Measurements from ENCODE around the gene DNM3.

DNA sequence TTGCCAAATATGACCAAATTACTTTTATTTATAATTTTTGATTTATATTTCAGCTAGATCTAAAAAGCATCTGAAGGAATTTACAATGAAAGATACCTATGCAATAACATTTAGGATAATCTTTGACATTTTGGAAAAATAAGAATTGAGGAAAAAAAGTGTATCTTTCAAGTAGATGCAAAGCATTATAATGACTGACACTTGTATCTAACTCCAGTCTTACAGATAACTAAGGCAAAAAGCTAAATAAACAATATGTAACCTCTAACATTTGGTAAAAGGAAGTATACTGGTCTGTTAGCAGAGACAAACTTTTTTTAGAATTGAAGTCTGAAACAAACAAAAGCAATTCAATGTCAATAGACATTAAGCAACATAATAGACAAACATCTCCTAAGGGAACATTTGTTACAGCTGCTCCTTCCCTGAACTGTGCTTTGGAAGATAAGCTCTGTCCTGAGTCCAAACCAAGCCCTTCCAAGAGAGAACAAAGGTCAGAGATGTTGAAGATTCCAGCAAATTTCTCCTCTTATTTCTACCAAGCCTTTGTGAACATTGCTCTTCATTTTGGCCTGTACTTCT lies 25.1 kb downstream of the FMO2 start:
- PRO-cap: no peak
- RAMPAGE, long total RNA, 5 experiments: no peak in any of the 5 experiments

DNA sequence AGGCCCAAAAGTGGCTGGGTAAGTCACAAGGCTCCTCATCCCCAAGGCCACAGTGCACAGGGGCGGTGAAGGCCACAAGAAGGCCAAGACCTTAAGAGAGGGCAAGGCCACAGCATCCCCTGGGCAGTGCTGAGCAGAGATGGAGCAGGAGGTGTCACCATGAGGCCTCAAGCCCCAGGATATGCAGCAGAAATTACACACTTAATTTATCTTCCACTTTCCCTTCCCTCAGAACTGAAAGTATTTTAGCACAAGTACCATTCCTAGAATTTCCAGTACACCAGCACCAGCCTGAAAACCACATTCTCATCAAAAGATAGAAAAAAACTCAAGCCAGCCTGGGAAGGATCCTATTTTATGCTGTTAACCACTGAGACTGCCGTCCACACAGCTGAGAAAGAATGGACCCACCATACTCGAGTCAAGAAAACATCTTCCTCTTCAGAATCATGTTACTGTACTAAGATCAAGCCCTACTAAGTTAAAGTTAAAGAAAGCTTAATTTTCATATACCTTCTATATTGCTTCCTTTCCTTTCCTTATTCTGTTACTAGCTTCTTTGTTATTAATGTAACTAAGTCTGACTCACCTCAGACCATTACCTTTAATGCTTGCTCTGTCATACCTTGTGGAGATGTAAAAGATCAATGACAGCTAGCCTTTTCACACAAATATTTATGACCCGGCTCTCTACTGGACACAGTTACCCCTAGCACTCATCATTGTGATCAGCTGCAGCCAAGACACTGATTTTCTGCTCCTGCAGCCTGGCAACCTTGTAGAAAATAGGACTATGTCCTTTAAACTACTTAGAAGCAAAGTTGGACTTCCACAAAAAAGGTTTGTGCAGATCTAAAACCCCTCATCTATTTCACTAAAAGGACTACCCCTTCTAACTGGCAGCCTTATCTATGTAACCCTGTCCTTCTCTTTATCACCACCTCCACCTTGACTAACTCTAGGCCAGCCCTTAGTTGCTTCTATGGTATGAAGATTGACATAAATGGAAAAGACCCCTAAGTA lies 26.2 kb upstream of the FMO1 start:
- PRO-cap: no peak
- RAMPAGE, long total RNA, 5 experiments: start-site peak on the minus strand in 1 of 5 experiments, centred at positions 457 to 920 of the sequence, 14 to 15 reads per replicate
- RRBS: no CpG with 5 or more reads among the region's 4 CpGs

DNA sequence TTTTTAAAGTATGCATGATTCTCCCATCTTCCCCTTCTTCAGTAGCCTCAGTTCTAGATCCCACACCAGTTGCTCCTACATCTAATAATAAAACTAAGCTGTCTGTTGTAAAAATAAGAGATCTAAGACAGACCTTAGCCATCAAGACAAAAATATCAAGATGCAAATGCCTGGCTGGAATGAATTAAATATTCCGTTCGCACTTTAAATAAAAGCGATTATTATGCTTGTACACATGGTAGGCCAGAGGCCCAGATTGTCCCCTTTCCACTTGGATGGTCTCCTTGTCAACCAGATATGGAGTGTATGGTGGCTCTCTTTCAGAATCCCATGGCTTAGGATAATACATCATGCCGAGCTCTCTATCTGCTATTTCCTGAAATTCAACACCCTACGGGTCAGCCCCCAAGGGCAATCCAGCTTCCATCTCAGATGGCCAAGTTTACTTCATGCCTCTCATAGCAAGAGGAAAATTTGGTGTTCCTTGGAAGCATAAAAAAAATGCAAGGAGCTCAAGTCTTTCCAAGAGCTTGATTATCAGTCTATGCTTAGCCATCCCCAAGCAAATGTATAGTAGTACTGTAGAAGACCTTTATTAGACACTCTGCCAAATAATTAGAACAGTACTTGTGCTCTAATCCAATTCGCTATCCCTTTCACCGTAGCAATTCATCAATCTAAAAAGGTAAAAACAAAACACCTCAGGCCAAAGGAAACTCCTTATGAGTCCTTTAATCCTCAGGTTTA lies 25.3 kb upstream of the FMO1 start:
- PRO-cap: unidirectional peak, minus-strand start at position 332 of the sequence
- RAMPAGE, long total RNA, 5 experiments: start-site peak on the minus strand in 1 of 5 experiments, centred at position 559 of the sequence, 21 reads per replicate
- RRBS: no CpG with 5 or more reads among the region's 7 CpGs

DNA sequence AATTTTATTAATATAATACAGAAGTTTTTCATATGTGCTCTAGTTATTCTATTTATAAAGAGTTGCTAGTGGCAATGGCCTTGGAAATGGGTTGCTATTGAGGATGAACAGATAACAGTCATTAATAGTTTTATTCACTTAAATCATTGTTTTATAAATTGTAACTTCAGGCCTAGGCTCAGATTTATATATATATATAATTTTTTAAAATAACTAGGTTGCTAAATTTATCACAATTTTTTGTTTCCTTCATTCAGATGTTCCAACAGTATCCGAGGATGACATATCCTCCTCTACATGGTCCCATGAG lies 36.5 kb downstream of the PRRC2C start:
- PRO-cap: no peak
- RAMPAGE, long total RNA, 5 experiments: no peak in any of the 5 experiments
- RRBS: no CpG with 5 or more reads among the region's 1 CpG

DNA sequence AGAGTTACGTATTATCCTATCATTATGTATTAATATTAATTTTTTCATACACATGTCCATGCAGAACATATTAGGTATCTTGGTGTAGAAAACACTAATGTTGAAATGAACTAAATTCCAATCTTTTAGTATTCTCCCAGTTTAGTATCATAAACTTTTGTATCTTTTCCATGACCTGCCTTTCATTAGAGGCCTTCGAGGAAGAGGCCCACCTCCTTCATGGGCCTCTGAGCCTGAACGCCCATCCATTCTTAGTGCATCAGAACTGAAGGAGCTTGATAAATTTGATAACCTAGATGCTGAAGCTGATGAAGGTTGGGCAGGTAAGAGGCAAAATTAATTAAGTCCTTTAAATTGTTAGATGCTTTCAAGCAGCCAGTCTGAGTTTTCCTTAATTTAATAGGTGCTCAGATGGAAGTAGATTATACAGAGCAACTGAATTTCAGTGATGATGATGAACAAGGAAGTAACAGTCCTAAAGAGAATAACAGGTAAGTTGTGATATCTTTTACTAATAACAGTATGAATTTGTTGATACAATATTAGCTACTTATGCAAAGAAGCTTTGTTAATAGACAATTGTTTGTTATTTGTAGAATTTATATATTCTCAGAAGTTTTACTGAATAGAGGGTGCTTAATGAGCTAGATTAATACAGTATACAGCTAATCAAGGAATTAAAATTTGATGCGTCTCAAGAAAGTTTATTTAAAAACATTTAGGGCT lies 37.9 kb downstream of the PRRC2C start:
- PRO-cap: no peak
- RAMPAGE, long total RNA, 5 experiments: start-site peak on the plus strand in 2 of 5 experiments, centred at positions 278 to 452 of the sequence, 12 to 130 reads per replicate
- RRBS: no CpG with 5 or more reads among the region's 4 CpGs

DNA sequence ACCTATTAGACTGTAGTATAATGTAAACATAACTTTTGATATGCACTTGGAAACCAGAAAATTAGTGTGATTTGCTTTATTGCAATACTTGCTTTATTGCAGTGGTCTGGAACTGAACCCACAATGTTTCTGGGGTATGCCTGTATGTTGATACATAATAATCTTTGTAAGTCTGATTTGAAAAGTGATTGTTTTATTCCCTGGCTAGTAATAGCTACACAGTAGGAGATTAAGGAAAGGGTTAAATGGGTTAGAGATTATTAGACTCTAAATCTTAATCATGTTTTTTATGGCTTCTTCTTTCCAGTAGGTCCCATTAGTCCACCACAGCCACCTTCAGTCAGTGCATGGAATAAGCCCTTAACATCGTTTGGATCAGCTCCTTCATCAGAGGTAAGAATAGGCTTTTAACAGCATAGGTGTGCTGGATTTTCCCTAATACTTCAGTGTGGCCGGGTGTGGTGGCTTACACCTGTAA lies 61.3 kb upstream of the MYOCOS start:
- PRO-cap: no peak
- RAMPAGE, long total RNA, 5 experiments: no peak in any of the 5 experiments
- RRBS: no CpG with 5 or more reads among the region's 2 CpGs

GRCh38 chr1:171606313-171606838 lies 15.7 kb upstream of the MYOCOS start:
- PRO-cap: no peak
- RAMPAGE, long total RNA, 5 experiments: no peak in any of the 5 experiments
- RRBS: no CpG with 5 or more reads among the region's 7 CpGs

DNA sequence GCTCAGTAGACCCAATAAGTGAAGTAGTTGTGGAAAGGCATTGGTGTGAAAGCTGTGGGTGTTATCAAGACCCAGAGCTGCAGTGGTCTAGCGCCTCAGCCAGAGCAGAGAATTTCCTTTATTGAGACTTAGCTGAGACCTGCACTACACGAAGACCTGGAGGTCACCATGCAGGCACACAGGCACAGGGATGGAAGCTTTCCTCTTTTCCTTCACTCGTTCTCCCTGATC lies 24.0 kb downstream of the METTL13 start:
- PRO-cap: no peak
- RAMPAGE, long total RNA, 5 experiments: no peak in any of the 5 experiments
- RRBS: no CpG with 5 or more reads among the region's 3 CpGs

DNA sequence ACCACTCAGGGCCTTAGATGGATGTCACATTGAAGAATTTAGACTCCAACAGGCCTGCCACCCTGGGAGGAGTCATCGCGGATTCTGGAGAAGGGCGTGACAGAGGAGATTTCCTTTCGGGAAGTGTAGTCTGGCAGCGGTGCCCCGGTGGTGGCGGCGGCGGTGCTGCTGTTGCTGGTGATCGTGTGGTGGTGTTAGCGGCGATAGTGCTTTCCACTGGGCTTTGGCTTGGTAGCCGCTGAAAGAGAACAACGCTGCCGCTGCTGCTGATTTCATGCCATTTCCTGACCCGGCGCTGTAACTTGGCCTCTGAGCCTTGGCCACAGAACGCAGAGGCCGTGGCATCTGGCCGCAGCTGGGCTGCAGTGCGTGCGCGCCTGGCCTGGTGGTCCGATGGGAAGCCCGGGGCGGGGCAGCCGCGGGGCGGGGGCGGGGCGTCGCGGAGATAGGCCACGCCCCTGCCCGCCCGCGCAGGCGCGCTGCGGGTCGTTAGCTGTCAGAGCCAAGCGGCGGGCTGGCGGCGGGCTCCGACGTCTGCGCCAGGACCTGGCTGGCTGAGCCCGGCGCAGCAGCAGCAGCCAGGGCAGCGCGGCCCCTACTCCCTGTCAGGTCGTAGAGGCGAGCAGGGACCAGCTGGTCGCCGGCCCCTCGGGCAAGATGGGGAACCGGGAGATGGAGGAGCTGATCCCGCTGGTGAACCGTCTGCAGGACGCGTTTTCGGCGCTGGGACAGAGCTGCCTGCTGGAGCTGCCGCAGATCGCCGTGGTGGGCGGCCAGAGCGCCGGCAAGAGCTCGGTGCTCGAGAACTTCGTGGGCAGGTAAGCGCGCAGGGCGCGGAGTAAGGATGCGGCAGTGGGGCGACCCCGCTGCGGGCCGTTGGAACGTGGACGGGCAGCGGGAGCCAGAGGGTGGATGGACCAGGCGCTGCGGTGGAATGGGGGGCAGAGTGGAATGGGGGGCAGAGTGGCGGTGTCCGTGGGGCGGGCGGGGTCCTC lies at the start of gene DNM3:
TSS of gene DNM3 (plus strand) at position 499 of the 995 bp plus-strand sequence.
- PRO-cap: bidirectional peak, plus-strand start at position 499 of the sequence, minus-strand start at position 384 of the sequence; unidirectional peak, plus-strand start at position 755 of the sequence
- RAMPAGE, long total RNA, 5 experiments: start-site peak on the plus strand in 3 of 5 experiments, centred at positions 520 to 541 of the sequence, 42 to 80 reads per replicate
- RRBS: 3% methylated on average over 17 of the region's 91 CpGs

- PRO-cap: no peak
- RAMPAGE, long total RNA, 5 experiments: no peak in any of the 5 experiments
- RRBS: no CpG with 5 or more reads among the region's 2 CpGs
Measured at GRCh38 chr1:172500252-172500657, 32.7 kb upstream of the SUCO start.

- PRO-cap: no peak
- RAMPAGE, long total RNA, 5 experiments: no peak in any of the 5 experiments
- RRBS: no CpG with 5 or more reads among the region's 8 CpGs
Measured at GRCh38 chr1:172775600-172776373, 116.9 kb downstream of the FASLG start.

GRCh38 chr1:172949083-172949622 lies 101.6 kb downstream of the TNFSF18 start:
- PRO-cap: no peak
- RAMPAGE, long total RNA, 5 experiments: no peak in any of the 5 experiments
- RRBS: no CpG with 5 or more reads among the region's 5 CpGs

- PRO-cap: no peak
- RAMPAGE, long total RNA, 5 experiments: no peak in any of the 5 experiments
- RRBS: no CpG with 5 or more reads among the region's 4 CpGs
Measured at GRCh38 chr1:172960283-172960791, 90.4 kb downstream of the TNFSF18 start.

- PRO-cap: no peak
- RAMPAGE, long total RNA, 5 experiments: no peak in any of the 5 experiments
- RRBS: no CpG with 5 or more reads among the region's 11 CpGs
Measured at GRCh38 chr1:173413135-173414151, 63.7 kb upstream of the PRDX6 start.

- PRO-cap: no peak
- RAMPAGE, long total RNA, 5 experiments: no peak in any of the 5 experiments
- RRBS: no CpG with 5 or more reads among the region's 4 CpGs
Measured at GRCh38 chr1:173487524-173488360, 10.6 kb downstream of the PRDX6 start.

- PRO-cap: no peak
- RAMPAGE, long total RNA, 5 experiments: no peak in any of the 5 experiments
- RRBS: no CpG with 5 or more reads among the region's 12 CpGs
Measured at GRCh38 chr1:173489159-173489842, 12.2 kb downstream of the PRDX6 start.

DNA sequence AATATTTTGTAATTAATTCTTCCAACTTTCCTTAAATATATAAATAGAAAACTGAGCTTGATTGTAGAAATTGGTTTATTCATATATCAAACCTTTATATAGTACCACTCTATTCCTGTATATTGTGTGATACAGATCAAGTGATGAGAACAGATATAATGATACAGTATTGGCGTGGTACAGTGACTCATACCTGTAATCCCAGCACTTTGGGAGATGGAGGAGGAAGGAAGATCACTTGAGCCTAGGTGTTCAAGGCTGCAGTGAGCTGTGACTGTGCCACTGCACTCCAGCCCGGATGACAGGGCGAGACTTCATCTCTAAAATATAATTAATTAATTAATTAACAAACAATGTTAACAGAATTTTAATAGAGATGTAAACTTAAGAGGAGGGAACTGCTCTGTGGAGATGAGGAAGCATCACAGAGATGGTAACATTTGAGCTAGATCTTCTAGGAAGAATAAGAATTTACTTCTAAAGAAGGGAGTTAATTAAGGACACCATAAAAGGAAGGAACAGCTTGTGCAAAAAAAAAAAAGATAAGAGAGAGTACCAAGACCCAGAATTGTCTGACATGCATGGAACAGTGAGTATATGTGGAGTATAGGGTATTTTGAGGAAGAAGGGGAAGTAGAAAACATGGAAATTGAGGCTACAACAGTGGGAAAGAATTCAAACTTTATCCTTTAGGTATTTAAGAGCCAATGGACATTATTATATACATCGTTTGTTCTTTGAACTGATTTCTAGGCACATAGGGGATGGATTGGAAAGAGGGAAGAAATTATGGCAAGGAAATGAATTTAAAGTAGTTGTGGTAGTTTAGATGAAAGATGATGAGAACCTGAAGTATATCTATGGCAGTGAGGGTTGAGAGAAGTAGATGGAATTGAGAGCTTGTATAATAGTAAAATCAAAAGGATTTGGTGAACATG lies 5.3 kb downstream of the KLHL20 start:
- PRO-cap: no peak
- RAMPAGE, long total RNA, 5 experiments: start-site peak on the plus strand in 1 of 5 experiments, centred at position 713 of the sequence, 8 reads per replicate
- RRBS: no CpG with 5 or more reads among the region's 4 CpGs

GRCh38 chr1:173733623-173734424 lies 19.0 kb downstream of the KLHL20 start:
- PRO-cap: no peak
- RAMPAGE, long total RNA, 5 experiments: start-site peak on the plus strand in 2 of 5 experiments, at chr1:173733817-173733981 at its widest, 13 to 16 reads per replicate
- RRBS: no CpG with 5 or more reads among the region's 15 CpGs

DNA sequence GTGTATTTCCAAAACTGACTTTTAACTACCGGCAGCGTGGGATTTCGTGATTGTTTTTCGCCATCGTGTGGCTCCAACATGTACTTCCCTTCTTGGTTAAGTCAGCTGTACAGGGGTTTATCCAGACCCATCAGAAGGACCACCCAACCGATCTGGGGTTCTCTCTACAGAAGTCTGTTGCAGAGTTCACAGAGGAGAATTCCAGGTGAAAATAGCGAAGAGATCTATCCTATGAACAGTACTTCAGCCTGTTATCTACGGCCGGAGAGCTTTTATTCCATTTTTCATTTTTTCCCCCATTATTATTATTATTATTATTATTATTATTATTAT lies 435 bp upstream of the CENPL start:
- PRO-cap: no peak
- RAMPAGE, long total RNA, 5 experiments: no peak in any of the 5 experiments
- RRBS: 20% methylated on average over 1 of the region's 9 CpGs

- PRO-cap: no peak
- RAMPAGE, long total RNA, 5 experiments: no peak in any of the 5 experiments
- RRBS: no CpG with 5 or more reads among the region's 3 CpGs
Measured at GRCh38 chr1:173863161-173863832, 4.9 kb upstream of the ZBTB37 start.

Data from stomach (tissue), 7 donors.